ENCODE data around the gene ZNF280D.

GRCh38 chr15:55799700-55800225 lies 56.8 kb upstream of the PRTG start:
- PRO-cap = no peak

DNA sequence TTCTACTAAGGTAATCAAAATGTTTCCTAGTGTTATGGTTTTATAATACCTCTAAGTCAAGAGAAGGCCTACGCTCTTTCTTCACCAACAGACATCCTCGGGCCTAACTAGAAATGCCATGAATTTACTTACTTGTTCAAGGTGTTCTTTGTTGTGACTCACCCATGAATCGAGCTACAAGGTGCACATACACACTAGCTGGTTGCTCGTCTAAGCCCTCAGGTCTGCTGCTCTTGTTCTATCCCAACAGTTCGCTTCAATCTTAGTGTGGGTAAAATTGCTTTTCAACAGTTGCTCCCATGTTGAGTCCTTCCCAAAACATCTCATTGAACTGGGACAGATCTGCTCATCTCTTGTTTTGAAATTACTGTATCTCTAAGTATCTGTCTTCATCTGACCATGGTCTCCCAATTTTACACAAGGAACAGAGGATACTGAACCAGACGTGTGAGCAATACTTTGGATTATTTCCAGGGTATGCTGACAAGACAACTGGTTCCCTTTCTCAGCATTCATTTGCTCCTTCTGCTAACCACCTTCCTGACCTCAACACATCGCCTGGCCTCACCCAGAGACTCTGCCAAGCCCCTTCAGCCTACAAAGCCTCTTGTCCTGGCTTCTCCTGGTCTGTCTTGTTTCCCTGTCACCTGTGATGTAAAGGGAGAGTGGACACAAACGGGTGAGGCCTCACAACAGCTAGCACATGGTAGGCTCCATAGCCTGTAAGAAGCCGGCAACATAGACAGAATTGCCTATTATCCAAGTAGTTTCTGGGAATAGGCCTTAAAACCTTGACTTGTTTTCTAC lies 84.2 kb downstream of the NEDD4 start:
- PRO-cap = no peak

DNA sequence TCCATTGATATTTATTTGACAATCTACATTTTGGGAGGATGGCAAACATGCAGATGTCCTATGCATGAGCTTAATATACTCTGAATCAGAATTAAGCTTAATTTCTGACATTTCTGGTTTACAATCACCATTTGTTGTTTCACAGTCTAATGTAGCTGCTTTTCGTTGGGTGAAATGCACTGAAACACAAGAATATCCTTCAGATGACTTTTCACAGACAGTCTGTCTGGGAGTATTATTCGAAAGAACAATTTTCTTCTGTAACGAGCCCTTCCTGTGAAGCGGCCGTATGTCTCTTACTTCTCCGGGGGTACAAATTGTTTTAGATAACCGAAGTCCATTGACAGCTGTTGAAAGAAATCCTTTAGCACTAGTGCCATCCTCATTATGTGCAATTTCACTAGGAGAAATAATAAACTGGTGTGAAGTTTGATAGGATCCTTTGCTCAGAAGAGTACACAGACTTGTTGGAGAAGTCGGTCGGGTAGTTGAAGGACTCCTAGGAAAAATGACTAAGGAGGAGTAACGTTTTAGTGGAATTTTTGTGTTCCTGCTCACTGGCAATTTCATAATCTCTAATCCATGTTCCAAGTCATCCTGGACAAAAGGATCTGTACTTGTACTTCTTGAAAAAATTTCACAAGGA lies 77.8 kb downstream of the NEDD4 start:
- PRO-cap = no peak

DNA sequence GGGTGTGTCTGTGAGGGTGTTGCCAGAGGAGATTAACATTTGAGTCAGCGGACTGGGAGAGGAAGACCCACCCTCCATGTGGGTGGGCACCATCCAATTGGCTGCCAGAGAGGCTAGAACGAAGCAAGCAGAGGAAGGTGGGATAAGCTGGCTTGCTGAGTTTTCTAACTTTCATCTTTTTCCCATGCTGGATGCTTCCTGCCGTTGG lies 25.7 kb upstream of the NEDD4 start:
- PRO-cap = unidirectional peak, plus-strand start at position 116 of the sequence

GRCh38 chr15:56040358-56041077 lies 47.1 kb upstream of the NEDD4 start:
- PRO-cap = bidirectional peak, plus-strand start at chr15:56040742, minus-strand start at chr15:56040587

DNA sequence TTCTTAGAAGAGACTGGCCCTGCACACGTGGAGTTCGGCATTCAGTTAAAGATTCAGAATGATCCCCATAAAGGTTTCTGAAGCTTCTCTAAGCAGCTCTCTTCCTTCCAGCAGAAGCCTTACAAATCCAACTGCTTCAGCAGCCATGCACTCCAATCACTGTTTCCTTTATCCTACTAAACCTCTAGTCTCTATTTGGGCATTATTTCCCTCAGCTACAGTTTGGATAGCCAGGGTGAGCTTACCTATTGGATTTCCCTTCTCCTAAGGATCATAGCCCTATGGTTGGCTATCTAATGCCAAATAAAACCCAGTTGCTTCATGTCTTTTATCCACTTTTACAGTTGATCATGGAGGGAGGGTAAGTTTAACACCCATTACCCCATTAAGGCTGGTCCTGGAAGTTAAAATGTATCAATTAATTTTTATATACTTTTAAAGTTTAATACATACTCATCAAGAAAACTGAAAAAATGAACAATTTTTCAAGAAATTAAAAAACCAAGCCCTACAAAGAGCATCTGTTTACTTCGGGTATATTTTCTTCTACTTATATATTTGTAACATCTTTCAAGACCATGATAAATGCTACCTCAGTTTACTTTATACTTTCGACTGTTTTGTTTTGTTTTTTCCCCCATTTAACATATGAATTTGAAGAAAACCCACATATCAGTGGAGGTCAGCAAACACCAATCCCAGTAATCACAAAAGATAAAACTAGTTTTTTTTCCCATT lies 20.3 kb downstream of the RFX7 start:
- PRO-cap = no peak

DNA sequence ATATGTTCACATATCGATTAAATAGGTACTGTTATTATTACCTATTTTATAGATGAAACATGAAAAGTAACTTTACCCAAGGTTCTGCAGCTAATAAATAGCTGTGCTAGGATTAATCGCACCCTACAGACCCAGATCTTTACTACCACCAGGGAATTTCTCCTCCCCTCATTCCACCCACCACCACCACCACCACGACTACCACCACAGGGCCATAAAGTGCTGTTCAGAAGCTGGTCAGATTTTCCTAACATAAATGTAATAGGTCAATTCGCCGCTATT lies 593 bp downstream of the MNS1 start:
- PRO-cap = no peak

- PRO-cap = bidirectional peak, plus-strand start at chr15:56733271, minus-strand start at chr15:56733222; bidirectional peak, plus-strand start at chr15:56733679, minus-strand start at chr15:56733497
These were observed at the start of gene ZNF280D for GRCh38 chr15:56733094-56734038. Gene ZNF280D, minus strand, starts transcription at chr15:56733509.

DNA sequence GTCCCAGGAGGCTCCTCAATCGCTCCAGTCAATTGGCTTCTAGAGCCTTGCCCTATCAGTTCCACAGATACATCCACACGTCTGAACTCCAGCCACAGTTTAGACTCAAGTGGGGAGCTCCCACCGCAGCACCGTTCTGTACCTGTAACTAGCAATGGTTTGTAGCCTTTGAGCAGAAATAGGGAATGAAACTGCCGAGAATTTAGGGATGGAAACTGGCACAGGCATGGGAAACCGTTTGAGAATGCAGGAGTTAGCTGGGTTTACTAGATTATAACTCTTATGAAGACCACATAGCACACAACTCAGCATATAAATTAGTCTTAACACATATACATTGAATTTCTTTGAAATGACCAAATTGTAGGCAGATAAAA lies 32.6 kb upstream of the TCF12 start:
- PRO-cap = no peak

DNA sequence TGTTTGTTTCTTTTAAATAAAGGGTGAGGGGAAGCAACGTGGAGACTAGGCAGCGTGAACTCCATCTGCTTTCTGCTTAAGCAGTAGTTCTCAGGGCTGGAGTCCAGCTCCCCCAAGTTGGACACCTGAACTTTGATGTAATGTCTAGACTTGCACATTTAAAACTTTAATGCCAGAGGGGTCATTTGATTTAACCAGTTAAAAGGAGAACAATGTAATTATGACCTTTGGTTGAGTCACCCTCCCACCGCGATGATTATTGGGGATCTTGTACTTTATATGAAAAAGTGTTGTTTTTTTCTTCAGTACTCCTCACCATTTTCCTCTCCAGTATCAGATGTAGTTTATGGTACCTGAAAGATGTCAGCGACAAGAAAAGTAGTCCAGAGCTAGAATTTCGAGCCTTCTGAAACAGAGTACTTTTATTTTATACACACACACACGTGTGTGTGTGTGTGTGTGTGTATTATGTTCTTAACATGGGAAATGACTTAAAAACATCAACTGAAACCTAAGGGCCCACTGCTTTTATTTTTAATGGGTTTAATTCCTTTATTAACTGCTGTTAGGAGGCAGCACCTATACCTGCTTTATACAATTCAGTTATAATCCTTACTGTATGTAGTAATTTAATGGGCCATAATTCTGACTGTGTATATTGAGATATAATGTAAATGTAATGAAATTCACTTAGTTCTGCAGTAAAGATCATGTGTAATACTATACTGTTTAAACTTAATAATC lies 1.8 kb downstream of the TCF12 start:
- PRO-cap = unidirectional peak, minus-strand start at position 74 of the sequence

GRCh38 chr15:57035901-57036388 lies 117.5 kb downstream of the TCF12 start:
- PRO-cap = no peak

GRCh38 chr15:57108822-57109491 lies 190.5 kb downstream of the TCF12 start:
- PRO-cap = no peak

DNA sequence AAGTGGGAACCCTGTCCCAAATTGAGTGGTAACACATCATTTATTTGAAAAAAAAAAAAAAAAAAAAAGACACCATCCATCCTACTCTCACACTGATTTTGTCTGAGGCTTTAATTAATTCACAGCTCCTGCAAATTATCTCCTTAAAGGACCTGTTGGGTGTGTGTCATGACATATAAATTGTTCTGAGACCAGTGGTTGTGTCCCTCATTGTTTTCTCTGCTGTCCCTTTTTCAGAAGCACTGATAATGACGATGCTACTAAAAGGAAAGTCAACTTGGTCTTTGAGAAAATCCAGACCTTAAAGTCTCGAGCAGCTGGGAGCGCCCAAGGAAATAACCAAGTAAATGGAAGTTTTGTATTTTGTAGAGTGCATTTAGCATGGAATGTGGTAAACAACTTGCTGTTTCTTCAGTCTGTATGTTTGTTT lies 65.8 kb downstream of the CGNL1 start:
- PRO-cap = no peak

- PRO-cap = no peak
These were observed 87.5 kb upstream of the MYZAP start for GRCh38 chr15:57504094-57504679.

GRCh38 chr15:57522142-57522735 lies 69.5 kb upstream of the MYZAP start:
- PRO-cap = no peak

- PRO-cap = no peak
These were observed 42.9 kb upstream of the MYZAP start for GRCh38 chr15:57548762-57549198.

GRCh38 chr15:57599309-57599642 lies 7.6 kb downstream of the MYZAP start:
- PRO-cap = no peak

- PRO-cap = bidirectional peak, plus-strand start at chr15:57607877, minus-strand start at chr15:57607652
These were observed 16.0 kb downstream of the MYZAP start for GRCh38 chr15:57607568-57608242.

- PRO-cap = no peak
These were observed 77.6 kb downstream of the POLR2M start for GRCh38 chr15:57783805-57784776.

DNA sequence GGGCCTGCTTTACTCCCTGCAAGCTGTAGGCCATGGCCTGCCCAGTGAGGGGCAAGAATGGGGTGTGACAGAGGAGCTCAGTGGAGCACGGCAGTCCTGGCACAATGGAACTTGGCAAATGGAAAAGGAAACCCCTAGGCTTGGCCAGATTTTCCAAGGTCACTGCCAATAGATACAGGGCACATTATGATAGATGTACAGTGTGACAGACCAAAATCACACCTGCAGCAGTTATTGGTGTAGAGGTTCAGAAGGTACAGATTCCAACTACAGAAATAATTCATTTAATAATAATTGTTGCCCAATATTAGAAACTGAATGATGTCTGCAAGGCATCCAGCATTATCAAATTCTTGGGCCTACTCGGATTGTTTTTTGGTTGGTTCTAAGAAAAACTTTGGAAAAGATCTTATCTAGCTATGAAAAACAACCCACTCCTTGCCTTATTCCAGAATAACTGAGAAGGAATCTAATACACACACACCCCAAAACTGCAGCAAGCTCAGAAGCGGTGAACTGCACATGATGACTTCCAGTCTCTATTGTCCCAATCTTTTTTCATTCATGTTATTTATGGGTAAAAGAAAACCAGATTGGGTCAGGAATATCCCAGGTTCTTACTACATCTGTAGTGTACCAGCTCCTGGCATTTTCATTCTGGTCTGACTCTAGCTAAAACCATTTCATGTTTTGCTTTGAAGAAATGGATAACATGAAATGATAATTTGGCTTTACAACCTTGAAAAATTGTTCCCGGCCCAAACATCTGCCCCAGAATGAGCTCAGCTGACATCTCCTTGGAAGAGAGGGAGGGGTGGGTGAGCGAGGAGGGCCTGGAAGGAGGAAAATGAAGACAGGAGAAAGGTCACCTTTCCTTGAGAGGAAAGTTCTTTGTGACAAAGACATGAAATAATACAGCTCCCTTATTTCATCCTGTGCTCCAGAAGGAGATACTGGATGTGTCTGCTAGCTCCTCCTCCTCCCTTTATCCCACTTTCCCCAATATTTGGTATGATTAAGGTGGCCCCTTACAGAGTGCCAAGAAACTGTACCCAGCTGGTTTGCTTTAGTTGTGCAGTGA lies 111.2 kb downstream of the ALDH1A2 start:
- PRO-cap = no peak